SJCRH30 (cell line): Measurements from ENCODE around the genes MUC20 and ZDHHC19.

GRCh38 chr3:195210672-195211128 is 60.3 kb downstream of the XXYLT1 start:
- RAMPAGE, long total RNA, result no peak

- RAMPAGE, long total RNA, result no peak
Observed at GRCh38 chr3:195260551-195261106, 10.3 kb downstream of the XXYLT1 start.

DNA sequence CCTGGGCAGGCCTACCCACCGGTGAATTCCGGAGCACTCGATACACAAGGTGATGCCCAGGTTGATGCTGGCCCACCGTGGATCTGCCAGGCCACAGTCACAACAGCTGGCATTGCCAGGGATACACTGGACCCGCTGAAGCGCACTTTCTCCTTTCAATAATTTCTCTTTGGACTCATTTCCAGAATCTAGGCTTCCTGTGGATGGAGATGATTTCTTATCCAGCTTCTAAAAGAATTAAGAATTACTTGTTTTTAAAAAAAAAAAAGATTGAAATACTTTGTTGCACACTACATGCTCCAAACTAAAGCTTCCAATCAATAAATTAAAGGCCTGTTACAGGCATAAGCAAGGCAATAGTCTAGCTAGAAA is 31.0 kb upstream of the XXYLT1 start:
- RAMPAGE, long total RNA, result no peak

GRCh38 chr3:195306370-195306728 is 35.4 kb upstream of the XXYLT1 start:
- RAMPAGE, long total RNA, result no peak

GRCh38 chr3:195558586-195559021 is 15.5 kb upstream of the PPP1R2 start:
- RAMPAGE, long total RNA, result no peak

DNA sequence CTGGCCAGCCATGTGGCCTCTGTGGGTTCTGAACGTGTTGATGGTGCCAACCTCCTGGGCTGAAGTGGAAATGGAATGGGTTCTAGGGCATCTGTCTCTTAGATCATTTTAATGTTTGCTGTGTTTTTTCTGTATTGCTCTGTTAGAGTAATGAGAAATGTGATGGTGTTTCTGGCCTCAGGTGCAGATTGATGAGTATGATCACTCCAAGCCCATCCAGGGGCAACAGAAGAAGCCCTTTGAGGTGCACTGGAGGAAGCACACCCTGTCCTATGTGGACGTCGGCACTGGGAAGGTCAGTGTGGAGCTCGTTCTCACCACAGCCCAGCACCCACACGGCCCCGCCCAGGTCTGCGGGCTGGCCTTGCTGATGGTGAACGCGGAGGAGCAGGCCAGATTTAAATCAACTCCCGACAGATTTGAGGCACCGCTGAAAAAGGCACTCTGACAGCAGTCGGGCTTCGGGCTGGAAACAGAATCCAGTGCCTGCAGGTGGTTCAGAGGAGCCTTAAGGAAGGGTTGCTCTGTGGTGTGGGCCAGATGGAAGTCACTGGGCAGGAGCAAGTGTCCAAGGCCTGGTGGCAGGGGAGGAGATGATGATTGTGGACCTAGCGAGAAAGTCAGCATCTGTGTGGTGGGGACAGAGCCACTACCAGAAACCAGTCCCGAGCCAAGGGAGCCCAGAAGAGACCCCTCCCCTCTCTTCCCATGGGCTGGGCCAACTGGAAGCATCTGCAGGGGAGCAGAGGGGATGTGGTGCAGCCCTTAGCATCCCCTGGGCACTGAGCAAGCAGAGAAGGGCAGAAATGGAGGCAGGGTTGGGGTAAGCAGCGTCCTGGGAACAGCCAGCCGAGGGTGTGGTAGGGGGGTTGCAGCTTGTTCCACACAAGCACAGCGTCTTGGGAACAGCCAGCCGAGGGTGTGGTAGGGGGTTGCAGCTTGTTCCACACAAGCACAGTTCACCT is 36.9 kb upstream of the MUC20 start:
- RAMPAGE, long total RNA, result no peak

- RAMPAGE, long total RNA, result no peak
Observed at GRCh38 chr3:195708327-195709009, 12.3 kb upstream of the MUC20 start.

GRCh38 chr3:195720746-195721249 is at the start of gene MUC20:
MUC20 (plus strand) TSS chr3:195720978.
- RAMPAGE, long total RNA, result no peak

GRCh38 chr3:195801636-195802723 is 9.7 kb downstream of the MUC4 start:
- RAMPAGE, long total RNA, result no peak

DNA sequence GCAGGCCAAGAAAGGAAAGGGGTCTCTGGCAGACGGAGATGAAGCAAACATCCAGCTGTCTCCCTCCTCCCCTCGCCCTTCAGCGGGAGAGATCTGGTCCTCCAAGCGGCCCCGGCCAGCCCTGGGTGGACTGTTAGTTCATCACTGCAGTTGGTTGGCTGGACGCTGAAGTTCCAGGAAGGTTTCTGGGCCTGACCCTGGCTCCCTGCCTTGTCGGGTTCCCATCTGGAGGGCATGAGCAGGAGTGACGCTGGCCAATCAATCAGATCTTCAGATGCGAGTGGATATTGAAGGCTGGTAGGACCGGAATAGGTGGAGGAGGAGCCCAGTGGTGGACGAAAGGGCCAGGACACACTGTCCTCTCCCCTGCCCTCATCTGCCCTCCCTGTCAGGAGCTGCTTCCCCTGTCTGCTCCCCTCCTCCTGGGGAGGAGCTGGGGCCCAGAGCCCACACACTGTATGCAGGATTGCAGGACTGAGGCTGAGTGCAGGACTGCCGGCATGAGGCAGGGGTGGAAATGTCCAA is 27.9 kb upstream of the MUC4 start:
- RAMPAGE, long total RNA, result no peak

GRCh38 chr3:195870485-195870879 is 37.9 kb downstream of the TNK2 start:
- RAMPAGE, long total RNA, result no peak

DNA sequence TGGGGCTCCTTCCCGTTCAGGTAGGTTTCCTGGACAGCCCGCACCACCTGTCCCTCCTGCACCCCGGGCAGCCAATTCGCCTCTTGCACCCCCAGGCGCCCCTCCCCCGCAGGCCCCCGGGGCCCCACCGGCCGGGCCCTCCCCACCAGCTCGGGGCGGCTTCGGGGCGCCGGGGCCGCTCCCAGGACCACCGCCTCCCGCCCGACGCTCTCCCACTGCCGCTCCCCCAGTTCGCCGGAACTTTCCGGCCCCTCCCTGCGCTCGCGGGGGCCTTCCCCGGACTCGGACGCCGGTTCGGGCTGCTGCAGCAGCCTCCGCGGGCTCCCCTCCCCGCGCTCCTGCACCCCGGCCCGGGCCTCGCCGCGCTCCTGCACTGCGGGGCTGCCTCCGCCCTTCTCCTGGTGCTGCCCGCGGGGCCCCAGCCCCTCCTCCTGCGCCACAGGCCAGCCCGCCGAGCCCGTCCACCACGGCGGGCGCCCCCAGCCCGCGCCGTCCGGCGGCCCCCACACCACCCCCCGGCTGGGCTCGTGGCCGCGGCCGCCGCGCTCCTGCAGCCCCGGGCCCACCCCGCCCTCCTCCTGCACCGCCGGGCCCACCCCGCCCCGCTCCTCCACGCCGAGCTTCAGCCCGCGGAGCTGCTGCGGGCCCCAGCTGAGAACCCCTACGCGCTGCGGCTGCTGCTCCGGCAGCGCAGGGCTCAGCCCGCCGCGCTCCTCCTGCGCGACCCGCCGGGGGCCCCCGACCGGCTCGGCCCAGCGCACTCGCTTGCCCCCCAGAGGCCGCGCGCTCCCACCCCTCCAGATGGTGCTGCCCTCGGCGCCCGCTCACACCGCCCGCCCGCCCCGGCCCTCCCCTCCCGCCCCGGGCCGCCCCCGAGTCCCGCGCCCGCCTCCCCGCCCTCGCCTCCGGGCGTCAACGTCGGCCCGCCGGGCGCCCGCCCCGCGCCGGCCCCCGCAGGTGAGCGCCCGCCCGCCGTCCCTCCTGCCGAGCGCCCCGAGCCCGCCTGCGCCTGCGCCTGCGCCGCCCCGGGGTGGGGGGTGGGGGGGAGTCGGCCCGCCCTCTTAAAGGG is 742 bp upstream of the TNK2 start:
- RAMPAGE, long total RNA, result no peak

- RAMPAGE, long total RNA, result no peak
Observed at GRCh38 chr3:196142113-196142912, 60.4 kb upstream of the TFRC start.

DNA sequence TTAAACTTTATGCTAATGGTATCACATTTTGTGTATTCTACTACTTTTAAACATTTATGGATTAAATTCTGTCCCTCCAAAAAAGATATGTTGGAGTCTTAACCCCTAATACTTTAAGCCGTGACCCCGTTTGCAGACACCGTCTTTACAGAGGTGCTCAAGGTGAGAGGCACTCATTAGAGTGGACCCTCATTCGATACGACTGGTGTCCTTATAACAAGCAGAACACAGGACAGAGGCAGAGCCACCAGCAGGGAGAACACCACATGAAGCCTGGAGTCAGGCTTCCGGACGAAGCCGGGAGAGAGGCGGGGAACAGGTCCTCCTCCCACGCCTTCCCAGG is 33.8 kb downstream of the ZDHHC19 start:
- RAMPAGE, long total RNA, result no peak

DNA sequence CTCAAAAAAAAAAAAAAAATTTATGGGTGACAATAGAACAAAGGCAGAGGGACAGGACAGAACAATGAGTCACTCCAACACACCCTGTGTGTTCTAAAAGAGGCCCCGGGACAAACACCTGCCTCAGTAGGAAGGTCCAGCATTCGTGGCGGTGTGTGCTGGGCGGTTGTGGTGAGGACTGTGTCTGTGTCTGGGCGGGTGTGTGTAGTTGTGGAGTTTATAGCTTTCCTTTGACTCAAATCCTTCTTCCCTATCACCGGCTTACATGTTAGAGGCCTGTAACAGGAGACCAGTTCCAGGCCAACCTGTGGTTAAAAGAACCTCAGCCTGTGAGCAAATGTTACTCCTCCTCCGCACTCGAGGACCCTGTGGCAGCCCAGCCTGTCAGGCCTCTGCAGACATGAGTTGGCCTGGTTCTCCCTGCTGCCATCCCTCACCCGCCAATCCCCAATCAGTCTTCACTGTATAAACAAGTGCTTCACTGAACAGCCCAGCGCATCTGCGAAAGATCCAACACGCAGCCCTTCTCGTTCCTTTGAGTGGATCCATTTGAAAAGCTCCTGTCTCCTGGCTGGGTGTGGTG is 27.7 kb downstream of the ZDHHC19 start:
- RAMPAGE, long total RNA, result no peak

GRCh38 chr3:196186551-196187236 is 24.5 kb downstream of the ZDHHC19 start:
- RAMPAGE, long total RNA, result no peak

- RAMPAGE, long total RNA, result no peak
Observed at GRCh38 chr3:196210946-196211666, at the start of gene ZDHHC19. ZDHHC19 (minus strand) TSS chr3:196211400.

GRCh38 chr3:196274560-196275012 is 12.9 kb downstream of the PCYT1A start:
- RAMPAGE, long total RNA, result no peak

GRCh38 chr3:196347698-196348357 is 9.6 kb upstream of the TM4SF19 start:
- RAMPAGE, long total RNA, result no peak

- RAMPAGE, long total RNA, result no peak
Observed at GRCh38 chr3:196487478-196487892, 16.1 kb downstream of the RNF168 start.